HCT116 (cell line): ENCODE data around the genes POLR2J2, LRRC17 and NAPEPLD.

DNA sequence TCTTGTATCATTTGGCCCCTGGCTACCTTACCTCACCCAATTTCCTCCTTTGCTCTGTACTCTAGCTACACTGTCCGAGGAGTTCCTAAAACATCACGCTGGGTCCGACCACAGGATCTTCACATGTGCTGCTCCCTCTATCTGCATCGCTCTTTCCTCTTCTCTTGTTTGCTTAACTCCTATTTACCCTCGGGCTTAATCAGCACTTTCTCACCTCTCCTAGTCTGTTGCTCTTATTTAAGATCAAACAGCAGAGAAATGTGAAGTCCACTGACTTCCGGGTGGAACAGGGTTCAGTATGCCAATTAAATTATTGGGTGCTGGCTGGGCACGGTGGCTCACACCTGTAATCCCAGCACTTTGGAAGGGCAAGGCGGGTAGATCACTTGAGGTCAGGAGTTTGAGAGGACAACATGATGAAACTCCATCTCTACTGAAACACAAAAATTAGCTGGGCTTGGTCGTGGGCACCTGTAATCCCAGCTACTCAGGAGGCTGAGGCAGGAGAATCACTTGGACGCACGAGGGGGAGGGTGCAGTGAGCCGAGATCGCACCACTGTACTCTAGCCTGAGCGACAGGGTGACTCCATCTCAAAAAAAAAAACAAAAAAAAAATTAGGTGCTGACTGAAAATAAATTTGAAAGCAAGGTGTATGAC lies 12.3 kb upstream of the PRKRIP1 start:
- RRBS: no CpG with 5 or more reads among the region's 14 CpGs

- RRBS: 97% methylated on average over 1 of the region's 22 CpGs
These were observed 9.3 kb upstream of the ORAI2 start for GRCh38 chr7:102423922-102424630.

DNA sequence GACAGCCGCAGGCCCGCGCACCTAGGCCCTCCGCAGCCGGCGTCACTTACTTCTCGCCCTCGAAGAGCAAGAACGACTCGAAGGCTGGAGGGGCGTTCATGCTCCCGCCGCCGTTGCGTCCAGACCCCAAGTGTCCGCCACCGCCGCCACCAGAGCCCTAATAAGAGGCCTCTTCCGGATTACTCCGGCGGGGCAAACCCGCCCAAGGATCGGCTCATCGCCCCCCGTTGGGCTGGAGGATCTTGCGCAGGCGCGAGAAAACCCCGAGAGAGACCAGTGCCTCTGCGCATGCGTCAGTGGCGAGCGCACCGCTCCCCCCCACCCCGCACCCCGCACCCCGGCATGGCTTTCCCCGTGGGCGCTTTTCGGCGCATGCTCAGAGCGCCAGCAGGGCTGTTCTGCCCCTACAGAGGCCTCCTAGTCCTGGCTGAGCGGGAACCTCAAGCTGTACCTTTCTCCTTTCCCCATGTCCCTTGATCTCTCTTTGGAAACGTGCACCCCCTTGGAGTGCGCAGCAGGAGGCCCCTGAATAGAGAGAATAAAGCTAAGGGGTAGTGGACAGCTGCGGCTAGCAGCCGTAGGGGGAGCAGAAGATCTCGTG lies at the start of gene POLR2J2:
POLR2J2 (minus strand) TSS at position 162 of the 601 bp plus-strand sequence.
- RRBS: no CpG with 5 or more reads among the region's 48 CpGs

GRCh38 chr7:102912599-102913456 lies at the start of gene LRRC17:
TSS of gene LRRC17 (plus strand) at chr7:102913000.
- RRBS: no CpG with 5 or more reads among the region's 8 CpGs

GRCh38 chr7:102914388-102915576 lies 2.0 kb downstream of the LRRC17 start:
- RRBS: no CpG with 5 or more reads among the region's 13 CpGs

DNA sequence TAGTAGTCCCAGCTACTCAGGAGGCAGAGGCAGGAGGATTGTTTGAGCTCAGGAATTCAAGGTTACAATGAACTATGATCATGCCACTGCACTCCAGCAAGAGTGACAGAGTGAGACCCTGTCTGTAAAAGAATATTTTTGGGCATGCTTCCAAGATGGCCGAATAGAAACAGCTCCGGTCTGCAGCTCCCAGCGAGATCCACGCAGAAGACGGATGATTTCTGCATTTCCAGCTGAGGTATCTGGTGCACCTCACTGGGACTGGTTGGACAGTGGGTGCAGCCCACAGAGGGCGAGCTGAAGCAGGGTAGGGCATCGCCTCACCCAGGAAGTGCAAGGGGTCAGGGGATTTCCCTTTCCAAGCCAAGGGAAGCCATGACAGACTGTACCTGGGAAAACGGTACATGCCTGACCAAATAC lies 37.2 kb upstream of the ARMC10 start:
- RRBS: no CpG with 5 or more reads among the region's 8 CpGs

- RRBS: 2% methylated on average over 23 of the region's 90 CpGs
These were observed at the start of gene NAPEPLD for GRCh38 chr7:103148610-103149780. TSS of gene NAPEPLD (minus strand) at chr7:103149099.

DNA sequence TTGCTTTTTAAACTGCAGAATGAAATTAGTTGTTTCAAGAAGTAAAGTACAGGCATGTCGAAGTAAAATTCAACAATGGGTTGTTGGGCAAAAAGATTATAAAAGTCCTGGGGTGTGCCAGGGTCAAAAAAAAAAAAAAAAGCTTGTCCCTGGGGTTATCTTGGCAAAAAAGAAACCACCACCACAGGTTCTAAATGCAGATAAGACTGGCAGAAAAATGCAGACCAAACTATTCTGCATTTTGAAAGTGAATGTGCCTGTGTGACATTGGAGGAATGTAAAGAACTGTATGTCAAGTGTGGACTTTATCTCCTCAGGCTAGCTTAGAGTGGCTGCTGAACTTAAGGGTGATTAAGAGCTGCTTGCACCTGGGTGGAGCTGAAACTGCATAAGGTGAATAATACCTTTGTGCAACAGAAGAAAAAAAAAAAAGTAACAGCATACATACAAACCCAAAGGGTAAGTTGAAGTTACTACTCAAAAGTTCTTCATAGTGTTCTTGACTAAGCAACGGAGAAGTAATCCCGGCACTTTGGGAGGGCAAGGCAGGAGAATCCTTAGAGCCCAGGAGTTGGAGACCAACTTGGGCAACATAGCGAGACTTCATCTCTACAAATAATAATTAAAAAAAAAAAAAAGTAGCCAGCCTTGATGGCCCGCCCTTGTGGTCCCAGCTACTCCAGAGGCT lies 1.4 kb upstream of the NAPEPLD start:
- RRBS: no CpG with 5 or more reads among the region's 5 CpGs

DNA sequence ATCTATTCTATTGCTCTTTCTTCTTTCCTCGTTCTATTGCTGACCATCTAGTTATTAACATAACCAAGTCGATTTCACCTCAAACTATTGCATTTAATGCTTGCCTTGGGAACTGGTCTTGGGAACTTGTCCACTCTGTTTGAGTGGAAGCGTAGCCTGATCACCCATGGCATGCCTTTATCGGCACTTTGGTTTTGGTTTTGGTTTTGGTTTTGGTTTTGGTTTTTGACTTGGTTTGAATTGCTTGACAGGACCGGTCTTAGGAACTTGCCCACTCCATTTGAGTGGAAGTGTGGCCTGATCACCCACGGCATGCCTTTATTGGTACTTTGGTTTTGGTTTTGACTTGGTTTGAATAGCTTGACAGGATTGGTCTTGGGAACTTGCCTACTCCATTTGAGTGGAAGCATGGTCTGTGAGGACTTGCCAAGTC lies 6.7 kb upstream of the NAPEPLD start:
- RRBS: no CpG with 5 or more reads among the region's 6 CpGs

DNA sequence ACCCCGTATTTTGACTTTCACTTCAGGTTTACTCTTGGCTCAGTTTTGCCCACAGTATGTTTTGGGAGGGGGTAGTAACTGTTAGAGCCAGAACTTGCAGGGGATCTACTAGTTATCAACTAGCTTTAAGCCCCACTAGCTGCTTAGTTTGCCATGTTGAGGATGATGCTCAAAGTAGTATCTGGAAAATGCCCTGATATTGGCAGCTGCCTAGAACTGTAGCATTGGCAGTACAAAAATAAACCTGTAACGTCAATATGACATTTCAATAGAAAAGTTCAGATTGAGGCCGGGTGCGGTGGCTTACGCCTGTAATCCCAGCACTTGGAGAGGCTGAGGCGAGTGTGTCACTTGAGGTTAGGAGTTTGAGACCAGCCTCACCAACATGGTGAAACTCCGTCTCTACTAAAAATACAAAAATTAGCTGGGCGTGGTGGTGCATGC lies 10.8 kb downstream of the PMPCB start:
- RRBS: no CpG with 5 or more reads among the region's 8 CpGs

DNA sequence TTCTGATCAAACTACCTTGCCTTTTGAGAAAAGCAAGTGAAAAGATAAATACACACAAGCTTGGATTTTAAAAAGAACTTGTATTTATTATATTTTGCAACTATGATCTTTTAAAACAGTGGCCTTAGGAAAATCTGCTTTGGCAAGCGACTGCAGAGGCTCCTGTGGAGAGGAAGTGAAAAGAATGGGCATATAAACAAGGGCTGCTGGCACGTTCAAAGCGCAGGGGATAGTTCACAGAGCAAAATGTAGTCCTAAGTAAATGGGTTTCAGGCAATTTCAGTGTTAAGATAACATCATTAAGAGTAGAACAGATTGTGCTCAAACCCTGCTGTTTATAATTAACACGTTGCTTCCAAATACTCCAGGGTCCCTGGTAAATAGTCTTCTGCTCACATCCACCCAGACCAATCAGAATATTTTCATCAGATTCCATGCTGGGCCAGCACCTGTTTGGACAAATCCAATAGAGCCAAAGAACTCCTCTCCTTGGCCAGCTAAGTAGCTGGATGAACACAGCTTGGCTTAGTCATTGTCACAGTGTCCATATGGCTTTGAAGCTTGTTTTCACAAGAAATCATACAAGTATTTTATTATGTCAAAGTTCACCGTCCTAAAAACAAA lies 81.4 kb downstream of the ORC5 start:
- RRBS: no CpG with 5 or more reads among the region's 5 CpGs

DNA sequence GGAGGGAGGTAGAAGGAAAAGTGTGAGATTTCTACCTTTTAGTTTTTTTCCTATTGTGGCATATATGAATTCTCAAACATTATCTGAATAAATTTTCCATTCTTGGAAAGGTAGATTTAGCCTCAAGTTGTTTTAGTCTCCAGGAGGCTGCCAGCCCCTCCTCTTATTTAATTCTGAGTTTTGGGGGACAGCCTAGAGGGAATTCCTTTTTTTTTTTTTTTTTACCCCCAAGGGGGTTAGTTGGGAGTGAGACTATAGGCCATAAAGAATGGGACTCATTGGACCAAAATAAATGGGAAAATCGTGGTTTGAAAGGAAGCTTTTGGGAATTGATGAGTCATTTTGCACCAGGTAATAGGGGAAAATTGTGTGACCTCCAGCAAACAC lies 341.5 kb downstream of the LHFPL3 start:
- RRBS: no CpG with 5 or more reads among the region's 1 CpG

DNA sequence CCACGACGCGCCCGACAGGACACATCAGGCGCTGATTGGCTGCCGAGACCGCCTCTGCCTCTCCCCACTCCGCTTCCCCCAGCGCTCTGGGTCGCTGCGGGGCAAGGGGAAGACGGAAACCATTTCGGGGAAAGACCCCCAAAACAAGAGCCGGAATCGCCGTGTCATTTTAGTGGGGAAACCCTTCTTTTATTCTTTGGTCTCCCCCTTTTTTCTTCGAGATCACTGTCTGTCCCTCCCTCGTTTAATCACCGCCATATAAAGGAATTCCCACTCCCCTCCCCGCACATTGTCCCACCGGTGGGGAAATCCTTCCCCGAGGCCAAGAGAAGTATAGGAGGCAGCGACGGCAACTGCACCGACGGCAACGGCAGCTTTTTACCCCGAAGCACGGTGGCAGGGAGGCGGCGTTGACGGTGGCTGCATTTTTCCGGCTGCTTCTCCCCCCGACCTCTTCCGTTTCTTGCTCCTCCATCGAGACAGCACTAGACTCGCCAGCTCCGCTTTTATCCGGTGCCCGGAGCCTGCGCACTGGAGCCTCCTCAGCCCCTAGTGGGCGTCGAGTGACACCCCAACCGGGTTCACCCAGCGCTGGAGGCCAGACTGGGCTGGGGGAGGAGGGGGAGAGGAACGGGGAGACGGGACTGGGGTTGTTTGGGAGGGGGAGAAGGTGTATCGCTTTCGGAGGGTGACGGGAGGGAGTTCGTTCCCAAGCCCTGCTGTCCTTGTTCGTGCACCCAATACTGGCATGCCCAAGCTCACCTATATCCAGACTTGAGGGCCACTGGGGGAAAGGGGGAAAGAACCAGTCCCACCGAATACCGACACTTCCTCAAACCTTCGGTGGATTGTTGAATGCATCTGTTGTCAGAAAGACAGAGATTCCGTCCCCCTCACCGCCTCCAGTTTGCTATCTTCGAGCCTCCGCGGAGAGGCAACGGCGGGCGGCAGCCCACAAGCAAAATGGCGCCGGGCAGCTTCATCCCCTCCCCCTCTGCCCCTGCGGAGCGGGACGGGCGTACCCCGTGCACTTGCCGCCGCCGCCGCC lies 562 bp upstream of the KMT2E start:
- RRBS: 3% methylated on average over 11 of the region's 74 CpGs

GRCh38 chr7:105017722-105018337 lies 3.8 kb downstream of the KMT2E start:
- RRBS: no CpG with 5 or more reads among the region's 4 CpGs

DNA sequence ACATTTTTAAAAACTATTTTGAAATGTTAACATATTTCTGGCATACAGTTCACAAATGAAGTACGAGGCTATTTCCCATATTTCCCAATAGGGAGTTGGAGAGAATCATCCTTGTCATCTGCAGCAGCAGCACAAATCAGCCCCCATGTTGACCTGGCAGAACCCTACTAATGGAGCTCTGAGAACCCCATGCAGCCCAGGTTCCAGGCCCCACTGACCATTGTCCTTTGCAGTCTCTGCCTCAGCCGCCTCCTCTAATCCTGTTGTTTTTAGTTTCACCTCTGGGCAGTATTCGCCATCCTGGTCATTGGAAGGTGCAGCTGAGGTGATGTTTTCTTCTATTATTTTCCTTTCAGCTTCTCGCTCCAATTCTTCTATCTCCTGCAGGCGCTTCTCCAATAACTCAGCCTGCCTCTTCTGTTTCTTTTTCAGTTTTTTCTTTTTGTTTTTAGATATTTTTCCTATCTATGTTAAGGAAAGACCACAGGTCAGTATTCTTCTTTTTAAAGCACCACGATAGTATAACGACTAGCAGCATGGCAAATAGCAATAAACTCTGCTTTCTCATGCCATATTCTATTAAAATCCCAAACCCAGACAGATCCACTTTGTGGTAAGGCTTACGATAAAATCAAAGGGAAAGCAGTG lies 129.0 kb downstream of the KMT2E start:
- RRBS: no CpG with 5 or more reads among the region's 8 CpGs

GRCh38 chr7:105257256-105257667 lies 131.5 kb downstream of the SRPK2 start:
- RRBS: no CpG with 5 or more reads among the region's 1 CpG

DNA sequence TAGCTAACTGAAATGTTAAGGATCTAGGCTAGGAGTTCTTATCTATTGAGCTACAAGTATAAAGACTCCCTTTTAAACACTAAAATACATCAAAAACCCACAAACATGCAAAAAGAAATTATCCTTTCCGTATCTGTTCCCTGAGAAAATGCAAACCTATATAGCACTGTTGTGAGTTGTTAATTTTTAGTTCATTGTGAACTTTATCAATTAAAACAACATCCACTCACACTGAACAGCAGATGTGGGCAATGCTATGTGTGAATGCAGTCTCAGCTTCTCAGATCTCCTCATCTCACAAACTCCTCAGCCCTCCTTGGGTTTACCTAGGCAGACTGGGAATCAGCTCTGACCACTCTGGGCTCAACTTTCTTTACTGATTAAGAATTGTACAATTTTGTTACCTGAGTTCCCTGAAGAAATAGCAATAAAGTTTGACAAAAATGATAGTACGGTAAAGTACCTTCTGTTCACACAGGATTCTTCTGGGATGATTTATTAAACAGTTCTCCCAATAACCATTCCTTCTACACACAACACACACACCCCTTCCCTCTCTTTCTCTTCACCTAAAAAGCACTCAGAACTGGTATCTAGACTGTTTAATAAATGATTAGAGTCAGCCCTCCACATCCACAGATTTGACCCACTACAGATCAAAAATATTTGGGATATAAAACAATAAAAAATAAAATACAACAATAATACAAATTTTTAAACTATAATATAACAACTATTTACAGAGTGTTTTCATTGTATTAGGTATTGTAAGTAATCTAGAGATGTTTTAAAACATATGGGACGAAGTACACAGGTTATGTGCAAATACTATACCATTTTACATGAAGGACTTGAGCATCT lies 123.9 kb downstream of the SRPK2 start:
- RRBS: no CpG with 5 or more reads among the region's 3 CpGs